Left lung (tissue), 1 donor: ENCODE measurements around the genes IRAK3, IL26 and IL22.

GRCh38 chr12:65181754-65182047 is 12.3 kb downstream of the LEMD3 start:
- PRO-cap = no peak

DNA sequence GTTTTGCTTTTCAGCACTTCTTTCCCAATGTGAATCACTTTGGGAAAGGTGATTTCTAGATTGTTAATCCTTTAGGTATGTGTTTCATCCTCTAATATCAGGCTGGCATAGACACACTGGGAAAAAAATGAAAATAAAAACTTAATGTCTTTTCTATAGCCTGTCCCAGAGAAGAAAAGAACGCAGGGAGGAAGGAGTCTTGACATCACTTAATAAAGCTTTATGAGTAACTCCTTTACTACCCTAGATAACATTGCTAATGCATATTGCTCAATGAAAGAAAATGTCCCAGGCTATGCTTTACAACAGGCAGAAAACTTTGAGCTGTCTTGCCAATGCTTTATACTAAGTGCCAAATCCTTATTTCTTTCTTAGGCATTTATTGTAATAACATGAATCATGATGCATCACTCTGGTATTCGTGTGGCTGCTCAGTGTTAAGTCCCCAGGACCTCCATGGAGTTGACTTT is 258.2 kb downstream of the MSRB3 start:
- PRO-cap = no peak

DNA sequence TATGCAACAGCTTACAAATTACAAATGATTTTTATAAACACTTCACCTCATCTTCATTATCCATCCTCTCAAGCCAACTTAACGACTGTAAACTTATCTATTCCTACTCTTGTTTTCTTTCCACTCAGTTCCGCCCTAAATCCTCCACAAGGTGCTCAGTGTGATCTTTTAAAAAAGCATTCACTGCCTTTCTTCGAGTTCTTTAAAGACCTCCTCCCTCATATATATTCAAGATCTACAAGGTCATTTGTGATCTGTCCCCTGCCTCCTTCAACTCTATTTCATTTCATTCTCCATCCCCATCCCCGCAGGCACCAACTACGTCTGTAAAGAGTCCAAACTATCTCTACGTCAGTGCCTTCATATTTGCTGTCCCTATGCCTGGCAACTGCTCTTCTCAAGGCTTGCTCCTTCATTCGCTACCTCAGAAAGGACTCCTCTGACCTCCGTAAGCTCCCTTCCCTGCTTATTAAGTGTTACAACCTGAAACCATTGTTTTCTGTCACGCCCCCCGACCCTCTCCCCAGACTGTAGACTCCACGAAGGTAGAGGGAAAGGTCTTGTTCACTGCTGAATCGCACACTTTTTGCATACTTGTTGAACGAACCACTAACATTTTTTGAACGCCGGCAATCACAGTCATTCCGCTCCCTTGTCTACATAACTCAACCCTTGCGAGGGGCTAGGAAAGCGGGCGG is 651 bp downstream of the LLPH start:
- PRO-cap = no peak

DNA sequence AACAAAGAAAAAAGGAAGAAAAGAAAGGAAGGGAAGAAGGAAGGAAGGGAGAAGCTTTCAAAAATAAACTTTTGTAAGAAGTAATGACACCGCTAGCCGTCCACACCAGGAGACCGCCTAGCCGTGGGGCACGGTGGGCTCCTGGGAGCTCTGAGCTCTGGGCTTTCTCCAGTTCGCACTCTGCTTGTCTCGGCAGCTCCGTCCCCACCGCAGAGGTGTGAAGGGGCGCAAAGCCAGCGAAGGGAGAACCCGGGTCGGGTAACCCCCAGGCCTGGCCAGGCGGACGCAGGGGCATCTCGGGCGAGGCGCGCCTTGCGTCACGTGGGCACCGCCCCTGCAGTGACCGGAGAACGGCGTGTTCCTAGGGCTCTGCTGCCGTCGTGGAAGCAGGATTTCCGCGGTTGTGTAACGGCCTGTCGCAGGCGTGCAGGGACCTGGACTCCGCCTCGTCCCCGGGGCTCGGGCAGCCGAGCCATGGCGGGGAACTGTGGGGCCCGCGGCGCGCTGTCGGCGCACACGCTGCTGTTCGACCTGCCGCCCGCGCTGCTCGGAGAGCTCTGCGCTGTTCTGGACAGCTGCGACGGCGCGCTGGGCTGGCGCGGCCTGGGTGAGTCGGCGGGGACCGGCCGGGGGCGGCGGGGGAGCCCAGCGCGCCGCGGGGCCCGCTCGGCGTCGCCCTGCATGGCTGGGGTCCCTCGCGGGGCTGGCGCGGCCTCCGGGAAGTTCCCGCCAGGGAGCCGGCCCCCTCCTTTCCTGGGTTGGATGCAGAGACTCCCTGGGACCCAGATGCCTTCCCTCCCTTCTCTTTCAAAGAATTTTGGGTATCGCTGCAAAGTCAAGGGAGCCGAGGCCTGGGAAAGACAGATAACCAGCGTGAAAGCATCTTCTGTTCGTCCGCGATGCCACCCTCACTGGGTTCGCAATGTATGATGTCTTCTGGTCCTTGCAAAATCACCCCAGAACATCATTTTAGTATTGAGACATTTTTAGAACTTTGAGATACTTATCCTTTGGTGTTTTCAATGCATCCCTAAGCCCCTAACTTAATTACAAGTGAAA is at the start of gene IRAK3:
TSS of gene IRAK3 (plus strand) at position 389 of the 1,059 bp plus-strand sequence.
- PRO-cap = bidirectional peak, plus-strand start at position 389 of the sequence, minus-strand start at position 559 of the sequence; bidirectional peak, plus-strand start at position 887 of the sequence, minus-strand start at position 705 of the sequence

GRCh38 chr12:66849667-66850172 is 170.8 kb upstream of the GRIP1 start:
- PRO-cap = no peak

DNA sequence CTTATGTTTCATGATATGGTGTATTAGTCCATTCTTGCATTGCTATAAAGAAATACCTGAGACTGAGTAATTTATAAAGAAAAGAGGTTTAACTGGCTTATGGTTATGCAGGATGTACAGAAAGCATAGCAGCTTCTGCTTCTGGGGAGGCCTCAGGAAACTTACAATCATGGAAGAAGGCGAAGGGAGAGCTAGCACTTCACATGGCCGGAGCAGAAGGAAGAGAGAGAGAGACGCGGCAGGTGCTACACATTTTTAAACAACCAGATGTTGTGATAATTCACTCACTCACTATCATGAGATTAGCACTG is 195.5 kb upstream of the GRIP1 start:
- PRO-cap = no peak

DNA sequence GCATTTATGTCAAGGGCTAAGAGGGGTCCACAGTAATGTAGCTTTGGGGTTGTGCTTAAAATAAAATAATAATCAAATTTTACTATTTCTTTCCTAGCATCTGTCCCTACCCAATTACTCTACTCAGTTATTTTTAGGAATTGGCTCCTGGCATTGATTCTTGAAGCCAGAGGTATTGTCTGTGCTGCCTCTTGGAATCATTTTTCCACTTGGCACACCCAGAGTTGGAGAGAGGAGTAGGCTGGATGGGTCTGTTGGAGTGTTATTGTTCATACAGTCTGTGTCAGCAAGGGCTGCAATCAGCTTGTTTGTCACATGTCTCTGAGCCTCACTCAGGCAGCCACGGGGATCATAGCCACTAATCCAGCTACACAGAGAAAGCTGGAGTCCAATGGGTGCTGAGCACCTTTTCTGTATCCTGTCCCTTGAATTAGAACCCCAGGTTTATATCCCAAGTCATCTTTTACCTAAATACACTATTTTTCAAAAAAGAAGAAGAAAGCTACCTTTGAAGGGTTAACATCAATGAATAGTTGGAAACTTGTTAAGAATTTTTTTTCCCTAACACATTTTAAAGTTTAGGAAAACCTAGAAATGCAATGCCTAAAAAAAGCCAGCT is 176.0 kb upstream of the DYRK2 start:
- PRO-cap = no peak

GRCh38 chr12:67648162-67648667 is 330 bp upstream of the DYRK2 start:
- PRO-cap = bidirectional peak, plus-strand start at chr12:67648749, minus-strand start at chr12:67648588

DNA sequence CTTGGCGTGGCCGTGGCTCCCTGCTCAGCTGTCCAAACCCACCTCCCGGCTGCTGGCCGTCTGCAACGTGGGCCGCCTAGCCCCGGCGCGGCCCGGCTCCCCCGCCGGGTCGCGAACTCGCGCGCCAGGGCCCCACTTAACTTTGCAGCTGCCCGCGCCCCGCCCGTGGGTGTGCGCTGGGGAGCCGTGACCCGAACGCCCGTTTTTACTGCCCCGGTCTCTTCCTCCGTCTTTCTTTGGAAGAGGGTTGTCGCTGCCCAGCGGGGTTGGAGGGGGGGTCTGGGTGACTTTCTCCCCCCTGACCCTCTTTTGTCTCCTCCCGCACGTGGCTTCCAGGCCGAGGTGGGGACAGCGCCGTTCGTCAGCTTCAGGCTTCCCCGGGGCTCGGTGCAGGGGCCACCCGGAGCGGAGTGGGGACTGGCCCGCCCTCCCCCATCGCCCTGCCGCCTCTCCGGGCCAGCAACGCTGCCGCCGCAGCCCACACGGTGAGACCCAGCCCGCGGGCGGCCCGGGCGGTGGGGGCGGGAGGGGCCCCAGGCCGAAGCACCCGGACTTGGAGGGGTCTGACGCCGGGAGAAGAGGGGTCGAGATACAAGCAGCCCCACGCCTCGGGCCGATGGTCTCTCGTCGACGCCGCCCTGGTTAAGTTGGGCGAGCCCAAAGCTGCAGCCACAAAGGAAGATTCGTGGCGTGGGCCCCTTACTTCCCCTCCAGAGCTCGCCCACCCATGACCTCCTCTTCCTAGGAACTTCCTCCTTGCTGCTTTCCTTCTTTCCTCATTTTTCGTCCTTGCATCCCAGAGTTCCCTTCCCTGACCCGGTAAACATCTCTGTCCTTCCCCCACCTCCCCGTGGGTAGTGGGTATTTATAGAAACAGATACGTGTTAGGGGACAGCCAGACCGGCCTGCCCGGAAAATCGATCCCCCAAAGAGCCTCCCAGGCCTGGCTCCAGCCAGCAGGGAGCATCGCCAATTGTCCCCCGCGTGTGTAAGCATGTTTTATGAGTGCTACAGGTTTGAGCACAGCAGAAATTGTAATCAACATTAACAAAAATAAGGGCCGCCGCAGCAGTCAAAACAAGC is 1.3 kb downstream of the DYRK2 start:
- PRO-cap = bidirectional peak, plus-strand start at position 166 of the sequence, minus-strand start at position 118 of the sequence

- PRO-cap = no peak
These were observed 8.6 kb downstream of the DYRK2 start for GRCh38 chr12:67657020-67657677.

DNA sequence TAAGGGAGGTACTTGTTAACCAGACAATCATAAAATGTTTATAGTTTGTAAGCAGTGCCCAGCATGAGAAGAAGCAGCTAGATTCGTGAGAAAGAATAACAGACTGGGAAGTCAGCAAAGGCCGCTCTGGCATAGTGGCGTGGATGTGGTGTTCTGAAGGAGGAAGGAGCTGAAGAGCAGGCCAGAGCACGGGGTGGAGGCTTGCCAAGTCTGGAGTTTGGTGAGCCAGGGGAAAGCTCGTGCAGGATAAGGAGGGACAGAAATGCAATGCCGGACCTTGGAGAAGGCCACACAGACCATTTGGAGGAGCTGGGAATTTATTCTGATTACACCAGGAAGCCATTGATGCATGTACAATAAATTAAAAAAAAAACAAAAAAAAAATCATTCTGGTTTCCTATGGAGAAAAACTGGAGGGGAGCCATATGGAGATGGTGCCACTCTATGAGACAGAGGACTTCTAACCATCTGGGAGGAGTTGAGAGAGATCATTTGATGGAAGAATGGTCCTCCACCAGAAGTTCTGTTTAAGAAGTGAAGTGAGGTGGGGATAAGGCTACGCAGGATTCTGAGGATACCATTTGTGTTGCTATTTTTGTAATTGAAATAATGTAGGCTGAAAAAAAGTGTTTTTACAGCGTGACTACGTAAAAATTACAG is 19.3 kb downstream of the DYRK2 start:
- PRO-cap = no peak

- PRO-cap = no peak
These were observed 124.3 kb downstream of the DYRK2 start for GRCh38 chr12:67772595-67773399.

DNA sequence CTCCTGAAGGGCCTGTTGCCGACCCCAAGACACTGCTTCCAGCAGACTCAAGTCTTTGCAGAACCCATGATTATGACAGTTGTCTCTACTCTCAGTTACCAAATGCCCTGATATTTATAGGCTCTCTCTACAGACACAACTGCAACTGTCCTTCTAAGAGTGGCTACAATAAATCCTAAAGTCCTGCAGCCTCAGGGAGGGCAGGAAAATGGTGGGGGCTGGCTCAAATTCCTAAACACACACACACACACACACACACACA is 58.7 kb downstream of the IFNG start:
- PRO-cap = no peak

- PRO-cap = no peak
These were observed 16.1 kb upstream of the IFNG start for GRCh38 chr12:68175342-68176238.

DNA sequence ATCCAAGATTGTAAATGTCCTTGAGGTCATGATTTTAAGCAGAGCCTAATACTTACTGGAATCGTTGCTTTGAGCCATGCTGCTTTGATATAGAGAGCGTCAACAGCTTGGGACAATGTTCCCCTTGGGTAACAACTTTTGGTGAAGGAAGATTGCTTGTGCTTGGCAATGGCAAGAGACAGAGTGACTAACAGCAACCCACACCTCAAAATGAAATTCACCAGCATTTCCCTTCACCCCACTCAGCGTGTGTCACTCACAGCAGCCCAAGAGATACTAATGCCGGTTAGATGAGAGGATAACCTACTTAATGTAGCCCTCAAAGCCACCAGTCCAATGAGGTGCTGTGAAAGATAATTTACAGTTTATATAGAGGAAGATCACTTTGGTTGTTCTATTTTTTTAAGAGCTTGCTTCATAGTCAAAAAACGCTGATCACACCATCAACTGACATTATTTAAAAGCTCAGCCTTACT is at the start of gene IL26:
TSS of gene IL26 (minus strand) at position 281 of the 476 bp plus-strand sequence.
- PRO-cap = no peak

- PRO-cap = no peak
These were observed at the start of gene IL22 for GRCh38 chr12:68253428-68253731. Gene IL22, minus strand, starts transcription at chr12:68253604.

DNA sequence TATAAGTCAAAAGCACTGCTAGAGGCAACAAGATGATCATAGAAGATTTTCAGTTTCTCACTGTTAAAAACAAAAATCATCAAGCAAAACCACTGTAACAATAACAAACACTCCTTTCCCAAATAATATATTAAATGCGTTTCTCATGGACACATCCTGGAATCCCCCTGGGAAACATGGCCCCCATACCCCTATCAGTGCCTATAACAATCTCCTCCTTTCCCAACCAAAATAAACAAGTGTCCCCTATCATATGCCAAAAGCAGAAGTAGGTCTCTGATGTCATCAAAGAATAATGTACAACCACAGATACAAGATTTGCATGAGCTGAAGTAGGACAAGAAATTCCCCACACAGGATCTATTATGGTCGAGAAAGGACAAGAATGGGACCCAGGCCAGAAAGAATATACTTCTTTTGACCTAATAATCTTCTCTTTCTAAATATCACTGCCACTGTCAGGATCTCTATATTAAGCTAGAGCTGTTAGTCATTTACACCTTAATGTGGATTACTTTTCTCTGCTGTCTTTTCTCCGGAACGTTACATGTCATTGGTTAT is 27.0 kb upstream of the MDM1 start:
- PRO-cap = no peak

DNA sequence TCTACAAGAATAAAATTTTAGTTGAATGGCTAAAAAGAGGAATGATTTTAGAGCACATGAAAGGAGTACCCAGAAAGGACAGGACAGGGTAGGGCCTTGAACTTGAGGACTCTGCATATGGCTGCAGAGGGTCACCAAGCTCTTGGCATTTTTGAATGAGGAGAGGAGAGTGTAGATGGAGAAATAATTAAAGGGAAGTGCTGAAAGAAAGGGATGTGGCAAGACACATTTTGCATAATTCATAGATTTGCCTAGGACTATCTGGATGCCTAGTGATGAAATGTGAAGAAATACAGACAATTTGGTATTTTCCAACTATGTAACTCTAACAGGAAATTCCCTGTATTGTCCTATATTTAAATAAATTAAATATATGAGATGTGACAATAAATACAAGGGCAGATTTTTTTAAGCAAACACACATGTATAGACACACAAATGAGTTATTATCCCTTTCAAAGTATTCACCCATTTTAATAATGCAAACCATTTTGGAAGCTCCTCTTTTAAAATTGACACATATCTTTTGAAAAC is 27.6 kb upstream of the MDM1 start:
- PRO-cap = no peak

DNA sequence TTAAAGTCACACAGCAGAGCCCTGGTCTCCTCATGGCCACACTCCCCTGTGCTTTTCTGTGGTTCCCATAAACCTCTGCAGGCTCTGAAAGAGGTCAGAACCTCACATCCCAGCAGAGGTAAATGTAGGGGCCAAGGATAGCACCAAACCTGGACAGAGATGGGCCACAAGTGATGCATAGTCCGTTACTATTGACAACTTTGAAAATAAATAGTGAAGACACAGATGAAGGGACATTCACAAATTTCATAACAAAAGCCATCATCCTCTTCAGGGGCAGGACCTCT is 35.6 kb upstream of the MDM1 start:
- PRO-cap = no peak

DNA sequence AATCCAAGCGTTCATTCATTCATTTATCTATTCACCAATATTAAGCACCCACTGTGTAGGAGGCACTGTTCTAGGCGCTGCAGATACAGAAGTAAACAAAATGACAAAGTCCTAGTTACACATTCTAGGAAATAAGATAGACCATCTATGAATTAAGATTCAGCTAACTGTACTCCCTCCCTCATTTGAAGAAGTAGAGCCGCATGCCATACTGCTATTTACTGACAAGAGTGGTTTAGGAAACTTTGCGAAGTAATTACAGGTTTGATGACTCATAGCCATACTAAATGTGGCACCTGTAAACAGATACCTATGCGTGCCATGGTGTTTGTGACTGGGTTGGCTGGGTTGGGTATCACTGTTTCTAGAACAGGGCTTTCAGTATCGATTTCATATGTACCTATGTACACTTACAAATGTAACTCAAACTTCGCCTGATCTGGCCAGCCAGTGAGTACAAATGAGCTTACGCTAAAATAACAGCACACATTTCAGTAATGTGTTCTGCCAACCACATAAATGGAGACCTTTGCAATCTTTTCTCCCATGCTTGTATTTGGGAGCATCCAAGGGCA is 42.0 kb upstream of the MDM1 start:
- PRO-cap = no peak